ENCODE results near the gene PRAMEF13.

DNA sequence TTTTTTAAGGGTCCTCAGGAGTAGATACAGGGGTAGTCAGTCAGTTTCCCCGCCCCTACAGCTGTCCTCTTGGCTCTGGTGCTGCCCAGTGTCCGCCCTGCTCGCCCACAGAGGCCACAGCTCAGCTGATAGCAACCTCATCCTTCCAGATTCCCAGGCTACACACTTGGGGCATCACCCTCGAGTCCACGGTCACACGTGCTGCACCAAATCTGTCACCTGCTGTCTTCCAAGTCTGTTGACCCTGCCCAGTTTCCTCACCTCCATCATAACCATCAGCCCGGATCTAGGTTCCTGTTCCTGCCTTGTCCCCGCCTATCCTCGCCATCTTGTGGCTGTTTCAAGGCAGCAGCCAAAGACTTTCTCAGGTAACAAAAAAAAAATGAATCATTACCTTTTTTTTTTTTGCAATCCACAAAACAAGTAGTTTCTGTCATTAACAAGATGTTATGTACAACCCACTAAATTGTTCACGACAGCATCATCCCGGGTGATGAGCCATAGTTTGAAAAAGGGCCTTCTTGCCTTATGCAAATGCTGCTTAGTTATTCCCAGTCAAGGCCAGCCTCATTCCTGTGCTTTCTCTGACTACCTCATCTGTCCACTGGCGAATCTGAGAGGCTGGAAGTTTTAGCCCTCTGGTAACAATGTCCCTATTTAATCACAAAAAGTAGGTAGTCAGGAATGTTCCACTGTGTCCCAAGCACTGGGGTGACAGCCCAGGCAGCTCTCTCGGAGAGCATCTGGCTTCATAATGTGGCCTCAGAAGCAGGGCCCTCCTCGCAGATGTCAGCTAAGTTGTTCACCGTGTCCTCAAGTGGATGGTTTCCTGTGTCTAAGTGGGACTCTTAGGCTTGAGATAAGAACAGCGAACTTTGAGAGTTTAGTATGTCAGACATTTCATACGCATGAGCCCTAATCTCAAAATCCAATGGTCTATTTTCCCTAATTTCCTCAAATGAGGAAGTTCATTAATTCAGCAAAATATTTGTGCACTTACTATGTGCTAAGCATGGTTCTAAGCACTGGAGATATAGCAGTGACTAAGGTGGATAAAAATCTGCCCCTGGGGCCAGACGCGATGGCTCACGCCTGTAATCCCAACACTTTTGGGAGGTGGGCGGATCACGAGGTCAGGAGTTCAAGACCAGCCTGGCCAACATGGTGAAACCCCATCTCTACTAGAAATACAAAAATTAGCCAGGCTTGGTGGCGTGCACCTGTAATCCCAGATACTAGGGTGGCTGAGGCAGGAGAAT lies 4.8 kb upstream of the MIIP start:
- PRO-cap = no peak

GRCh38 chr1:12157124-12158275 lies 9.3 kb upstream of the TNFRSF1B start:
- PRO-cap = no peak

DNA sequence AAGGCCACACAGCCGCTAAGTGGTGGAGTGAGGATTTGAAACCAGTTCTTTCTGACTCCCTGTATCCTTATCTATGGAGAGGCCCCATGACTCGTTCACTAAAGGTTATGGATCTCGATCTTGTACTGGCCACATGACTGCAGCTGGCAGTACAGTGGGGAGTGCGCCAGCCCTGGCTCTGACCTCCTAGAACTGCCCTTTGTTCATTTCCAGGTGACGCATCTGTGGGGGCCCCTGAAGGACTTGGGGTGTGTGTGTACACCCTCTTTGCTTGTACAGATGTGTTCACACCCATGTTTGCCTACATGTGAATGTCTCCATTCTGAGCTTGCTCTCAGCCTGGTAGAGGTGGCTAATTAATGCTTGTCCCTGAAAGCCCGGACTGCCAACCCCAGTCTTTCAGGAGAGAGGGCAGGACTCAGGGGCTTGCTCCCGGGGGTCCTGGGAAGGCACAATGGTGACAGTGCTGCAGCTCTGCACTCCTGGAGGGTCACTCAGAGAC lies 19.8 kb downstream of the TNFRSF1B start:
- PRO-cap = no peak

- PRO-cap = no peak
Measured at GRCh38 chr1:12193891-12194472, 27.2 kb downstream of the TNFRSF1B start.

DNA sequence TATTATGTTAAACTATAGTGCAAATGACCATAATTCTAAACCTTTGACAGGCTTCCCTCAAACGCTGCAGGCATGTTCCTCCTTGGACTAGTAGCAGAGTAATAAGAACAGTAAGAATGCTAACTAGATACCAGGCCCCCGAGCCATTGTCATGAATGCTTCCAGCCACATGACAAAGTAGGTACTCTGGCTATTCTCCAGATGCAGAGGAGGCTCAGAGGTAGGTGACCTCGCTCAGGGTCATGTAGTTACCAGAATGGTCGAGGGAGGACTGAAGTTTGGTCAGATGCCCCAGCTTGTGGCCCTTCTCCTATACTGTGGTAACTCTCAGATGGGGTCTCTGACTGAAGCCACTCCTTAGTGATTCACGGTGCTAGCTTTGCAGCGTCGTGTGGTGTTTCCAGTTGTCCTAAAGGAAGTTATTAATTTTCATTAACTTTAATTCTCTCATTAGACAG lies 164.0 kb downstream of the DHRS3 start:
- PRO-cap = no peak

DNA sequence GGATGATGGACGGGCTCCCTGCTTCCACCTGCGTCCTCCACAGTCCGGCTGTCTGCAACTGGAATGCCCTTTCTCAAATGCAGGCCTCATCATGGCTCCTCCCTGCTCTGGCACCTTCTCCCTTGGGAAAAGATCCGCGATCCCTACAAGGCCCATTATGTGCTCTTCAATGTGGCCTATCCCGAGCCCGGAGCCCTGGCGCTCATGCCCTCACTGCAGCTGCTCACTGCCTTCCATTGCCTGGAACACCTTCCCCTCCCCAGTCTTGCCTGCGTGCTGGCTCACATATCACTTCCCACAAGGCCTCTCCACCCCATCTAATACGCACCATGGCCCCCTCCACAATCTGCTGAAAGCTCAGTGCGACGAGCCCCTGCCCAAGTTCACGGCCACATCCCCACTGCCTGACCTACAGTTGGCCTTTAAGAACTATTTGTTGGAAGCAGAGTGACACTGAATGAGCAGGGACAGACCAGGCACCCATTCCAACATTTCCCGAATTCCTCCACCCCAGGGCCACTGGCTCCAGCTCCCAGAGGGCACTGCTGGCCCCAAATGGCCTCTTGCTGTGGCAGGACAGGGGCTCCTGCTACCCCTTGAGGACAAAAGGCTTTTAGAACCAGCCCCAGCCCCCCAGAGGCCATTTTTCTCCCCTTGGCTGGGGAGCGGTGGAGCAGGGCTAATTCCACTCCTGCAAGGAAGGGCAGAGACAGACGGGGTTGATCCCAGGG lies 64.9 kb downstream of the DHRS3 start:
- PRO-cap = no peak

GRCh38 chr1:12587664-12588353 lies 30.2 kb downstream of the DHRS3 start:
- PRO-cap = no peak

- PRO-cap = no peak
Measured at GRCh38 chr1:12590958-12591899, 26.8 kb downstream of the DHRS3 start.

DNA sequence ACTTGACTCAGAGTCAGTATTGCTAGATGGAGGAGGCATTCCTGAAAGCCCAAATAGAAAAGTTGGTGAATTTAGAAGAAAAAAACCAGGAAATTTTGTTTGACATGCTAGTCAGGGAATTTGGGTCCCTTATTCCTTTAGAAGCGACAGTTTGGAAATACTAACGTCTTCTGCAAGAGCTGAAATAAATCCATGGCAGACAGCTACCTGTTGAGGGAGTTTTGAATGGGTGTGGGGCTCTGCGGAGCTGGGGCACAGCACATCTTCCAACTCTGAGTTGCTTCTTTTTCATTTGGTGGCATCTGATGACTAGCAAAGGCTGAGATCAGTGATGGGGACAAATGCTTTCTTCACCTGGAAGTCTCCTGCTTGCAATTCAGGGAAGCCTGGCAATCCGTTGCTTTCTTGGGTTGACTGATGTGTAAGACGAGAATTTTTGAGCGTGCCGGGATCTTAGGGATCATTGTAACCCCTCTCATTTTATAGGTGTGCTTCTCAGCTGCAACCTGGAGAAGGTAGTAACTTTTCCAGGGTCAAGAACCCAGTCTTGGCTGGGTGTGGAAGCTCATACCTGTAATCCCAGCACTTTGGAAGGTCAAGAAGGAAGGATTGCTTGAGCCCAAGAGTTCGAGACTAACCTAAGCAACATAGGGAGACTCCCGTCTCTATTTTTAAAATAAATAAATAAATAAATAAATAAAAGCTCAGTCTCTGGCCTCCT lies 6.6 kb downstream of the DHRS3 start:
- PRO-cap = no peak

- PRO-cap = no peak
Measured at GRCh38 chr1:13201130-13201831, at the start of gene PRAMEF13. TSS of gene PRAMEF13 (minus strand) at chr1:13201409.

- PRO-cap = no peak
Measured at GRCh38 chr1:13535153-13535835, 21.5 kb upstream of the LRRC38 start.

GRCh38 chr1:13729914-13730700 lies 30.1 kb downstream of the PRDM2 start:
- PRO-cap = no peak

- PRO-cap = bidirectional peak, plus-strand start at chr1:13749437, minus-strand start at chr1:13749289
Measured at GRCh38 chr1:13748620-13749513, 48.9 kb downstream of the PRDM2 start.

- PRO-cap = no peak
Measured at GRCh38 chr1:13812847-13813417, 112.9 kb downstream of the PRDM2 start.

DNA sequence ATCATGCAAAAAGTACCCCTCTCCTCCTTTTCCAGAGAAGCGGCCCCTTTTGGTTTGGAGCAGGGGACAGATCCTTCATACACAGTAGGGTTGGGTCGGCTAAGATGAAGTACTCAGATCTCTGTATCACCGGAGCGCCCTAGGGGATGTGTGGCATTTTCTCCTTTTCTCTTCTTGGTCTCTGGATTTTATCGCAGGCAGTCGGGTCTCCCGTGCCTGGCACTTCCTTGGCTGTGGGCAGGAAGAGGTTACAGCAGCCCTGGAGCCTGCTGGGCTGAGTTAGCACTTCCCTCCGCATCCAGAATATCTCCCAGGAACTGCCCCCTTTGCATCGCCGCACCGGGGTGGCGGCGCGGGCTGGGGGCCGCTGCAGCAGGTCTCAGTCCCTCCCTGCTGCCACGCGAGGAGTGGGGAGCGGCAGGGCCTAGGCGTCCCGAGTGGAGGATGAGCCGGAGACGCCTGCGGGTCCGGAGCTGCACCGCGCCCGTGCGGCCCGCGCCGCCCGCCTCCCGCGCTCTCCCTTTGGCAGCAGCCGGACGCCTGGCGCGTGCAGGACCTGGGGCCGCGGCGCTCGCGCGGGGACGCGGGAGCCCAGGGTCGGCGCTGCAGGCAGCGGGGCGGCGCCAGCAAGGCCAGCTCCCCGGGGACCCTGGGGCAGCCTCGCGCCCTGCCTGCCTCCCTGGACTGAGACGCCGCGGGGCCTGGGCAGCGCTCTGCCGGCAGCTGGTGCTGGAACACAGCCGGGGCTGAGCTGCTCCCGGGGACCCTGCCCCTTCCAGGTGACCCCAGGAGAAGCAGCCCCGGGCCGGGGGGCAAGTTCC lies 192.7 kb downstream of the PRDM2 start:
- PRO-cap = bidirectional peak, plus-strand start at position 687 of the sequence, minus-strand start at position 519 of the sequence

DNA sequence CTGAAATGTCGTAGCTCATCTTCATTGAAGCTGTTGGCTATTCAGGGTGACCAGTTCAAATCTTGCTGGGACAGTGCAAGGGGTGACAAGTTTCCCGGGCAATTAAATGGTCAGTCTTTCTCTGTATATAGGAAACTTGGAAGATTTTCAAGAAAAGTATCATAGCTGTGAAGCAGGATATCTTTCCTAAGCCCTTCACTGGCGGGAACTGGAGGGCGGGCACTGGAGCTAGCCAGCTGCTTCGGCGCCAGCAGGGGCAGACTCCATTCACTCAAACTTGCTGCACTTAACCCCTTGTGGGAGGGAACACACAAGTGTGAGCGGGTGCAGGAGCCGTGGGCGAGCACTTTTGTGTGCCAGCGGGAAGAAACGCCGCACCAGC lies 232.2 kb upstream of the KAZN start:
- PRO-cap = no peak

- PRO-cap = no peak
Measured at GRCh38 chr1:14394680-14395124, 203.8 kb upstream of the KAZN start.

GRCh38 chr1:14673209-14673674 lies 74.8 kb downstream of the KAZN start:
- PRO-cap = no peak

DNA sequence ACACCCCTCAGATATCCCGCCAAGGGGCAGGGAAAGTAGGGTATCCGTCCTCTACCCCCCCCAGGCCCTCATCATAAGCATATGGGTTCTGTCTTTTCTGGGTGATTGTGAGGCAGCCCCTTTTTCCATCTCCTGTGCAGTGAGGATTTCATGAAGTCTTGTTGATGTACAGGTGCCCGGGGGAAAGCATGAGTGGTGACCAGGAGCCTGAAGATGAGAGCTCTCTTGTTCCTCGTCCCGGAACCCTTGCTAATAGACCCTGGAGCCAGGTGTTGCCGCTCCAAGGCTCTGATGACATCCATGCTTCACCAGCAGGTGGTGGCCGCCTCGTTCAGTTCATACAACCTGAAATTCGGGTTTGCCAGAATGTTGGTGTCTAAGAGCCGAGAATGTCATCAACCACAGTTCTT lies 235.0 kb downstream of the KAZN start:
- PRO-cap = no peak

- PRO-cap = no peak
Measured at GRCh38 chr1:14945034-14946370, 208.0 kb upstream of the TMEM51 start.

Measured in ureter (tissue), 1 donor.